SJCRH30 (cell line): ENCODE measurements around the gene CMC2.

DNA sequence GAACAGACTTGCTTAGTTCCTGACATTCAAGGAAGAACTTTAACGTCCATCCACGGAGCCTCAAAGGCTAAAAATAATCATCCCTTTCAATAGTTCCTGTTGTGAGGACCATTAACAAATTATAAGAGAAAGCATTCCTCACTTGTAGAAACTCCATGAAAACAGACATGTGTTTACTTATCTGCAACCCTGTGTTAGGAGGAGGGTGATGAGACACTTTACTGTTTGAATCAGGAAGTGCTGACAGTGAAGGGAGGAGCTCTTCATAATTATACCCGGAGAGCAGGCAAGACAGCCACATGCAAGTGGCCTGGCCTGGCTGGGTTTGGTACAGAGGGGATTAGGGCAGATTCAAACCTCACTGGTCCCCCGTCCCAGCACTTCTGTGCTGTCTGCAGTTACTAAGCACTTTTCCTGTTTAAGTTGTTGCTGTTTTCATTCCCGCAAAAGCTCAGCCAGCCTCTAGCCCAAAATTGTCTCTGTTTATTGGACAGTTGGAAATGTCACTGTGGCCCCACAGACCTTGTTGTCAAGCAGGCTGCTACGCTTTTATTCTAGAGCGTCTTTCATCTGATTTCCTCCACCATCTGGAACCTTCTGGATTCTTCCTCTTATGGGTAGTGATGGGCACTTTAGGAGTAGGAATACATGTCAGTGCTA lies 78.5 kb downstream of the WWOX start:
- RAMPAGE, long total RNA, result no peak

GRCh38 chr16:78292514-78293044 lies 193.1 kb downstream of the WWOX start:
- RAMPAGE, long total RNA, result no peak

DNA sequence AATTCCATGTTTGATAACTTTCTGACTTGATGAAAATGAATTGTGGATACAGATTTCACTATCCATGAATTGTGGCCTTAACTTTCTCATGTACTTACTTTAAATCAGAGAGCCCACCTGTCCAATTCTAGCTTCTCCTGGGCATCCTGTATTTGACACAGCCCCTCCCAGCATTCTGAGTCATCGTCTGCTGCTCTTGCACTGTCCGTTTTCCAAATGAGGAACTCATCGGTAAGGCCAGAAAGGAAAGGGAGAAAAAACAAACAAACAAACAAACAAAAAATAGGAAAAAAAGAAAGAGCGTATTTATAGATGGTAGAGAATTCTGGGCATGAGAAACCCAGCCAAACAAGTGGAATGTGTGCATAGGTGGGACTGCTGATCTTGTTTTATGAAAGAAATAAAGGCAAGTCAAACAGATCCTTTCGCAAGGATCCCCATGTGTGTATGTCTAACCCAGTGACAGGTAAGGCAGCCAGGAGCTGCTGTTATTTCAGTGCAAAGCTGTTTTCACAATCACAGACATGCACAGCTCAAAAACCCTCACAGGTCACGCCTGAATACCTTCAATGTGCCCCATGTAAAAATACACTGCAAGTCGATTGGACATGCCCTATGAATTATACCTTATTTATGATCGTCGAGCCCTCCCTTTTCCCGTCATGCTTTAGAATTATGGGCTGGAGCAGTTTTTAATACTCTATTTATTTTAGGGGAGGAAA lies 361.8 kb downstream of the WWOX start:
- RAMPAGE, long total RNA, result no peak

- RAMPAGE, long total RNA, result no peak
These were observed 493.7 kb downstream of the WWOX start for GRCh38 chr16:78592978-78593750.

DNA sequence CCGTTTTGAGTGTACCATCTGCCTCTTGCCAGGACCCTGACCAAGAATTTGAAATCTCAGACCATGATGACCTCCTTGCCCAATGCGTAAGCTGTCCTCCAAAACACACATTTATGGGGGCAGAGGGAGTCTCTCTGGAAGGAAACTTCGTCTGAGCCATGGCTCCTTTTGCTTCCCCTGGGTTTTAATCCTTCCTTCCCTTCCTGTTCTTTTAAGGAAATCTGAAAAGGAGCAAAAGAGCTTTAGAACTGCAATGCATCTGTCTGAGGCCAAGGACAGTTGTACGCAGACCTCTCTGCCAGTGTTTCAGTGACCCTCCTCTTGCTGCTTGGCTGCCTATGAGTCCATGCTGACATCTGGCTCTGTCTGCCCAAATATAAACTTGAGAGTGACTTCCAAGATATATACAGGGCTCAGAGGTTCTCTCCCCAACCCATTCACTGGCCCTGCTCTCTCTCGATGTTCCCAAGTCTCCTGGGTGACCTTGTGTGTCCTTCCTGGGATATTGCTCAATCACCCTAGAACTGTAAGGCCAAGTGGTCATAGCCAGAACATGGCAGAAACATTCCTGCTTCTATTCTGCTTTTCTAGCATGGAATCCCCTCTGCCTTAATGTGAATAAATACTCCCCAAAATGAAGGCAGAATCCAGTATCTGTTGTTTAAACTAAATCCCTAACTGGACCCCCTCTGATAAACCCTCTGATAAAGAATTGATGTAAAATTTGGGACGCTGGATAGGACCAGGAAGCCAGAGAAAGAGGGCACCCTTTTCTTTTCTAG lies 716.2 kb downstream of the WWOX start:
- RAMPAGE, long total RNA, result no peak

DNA sequence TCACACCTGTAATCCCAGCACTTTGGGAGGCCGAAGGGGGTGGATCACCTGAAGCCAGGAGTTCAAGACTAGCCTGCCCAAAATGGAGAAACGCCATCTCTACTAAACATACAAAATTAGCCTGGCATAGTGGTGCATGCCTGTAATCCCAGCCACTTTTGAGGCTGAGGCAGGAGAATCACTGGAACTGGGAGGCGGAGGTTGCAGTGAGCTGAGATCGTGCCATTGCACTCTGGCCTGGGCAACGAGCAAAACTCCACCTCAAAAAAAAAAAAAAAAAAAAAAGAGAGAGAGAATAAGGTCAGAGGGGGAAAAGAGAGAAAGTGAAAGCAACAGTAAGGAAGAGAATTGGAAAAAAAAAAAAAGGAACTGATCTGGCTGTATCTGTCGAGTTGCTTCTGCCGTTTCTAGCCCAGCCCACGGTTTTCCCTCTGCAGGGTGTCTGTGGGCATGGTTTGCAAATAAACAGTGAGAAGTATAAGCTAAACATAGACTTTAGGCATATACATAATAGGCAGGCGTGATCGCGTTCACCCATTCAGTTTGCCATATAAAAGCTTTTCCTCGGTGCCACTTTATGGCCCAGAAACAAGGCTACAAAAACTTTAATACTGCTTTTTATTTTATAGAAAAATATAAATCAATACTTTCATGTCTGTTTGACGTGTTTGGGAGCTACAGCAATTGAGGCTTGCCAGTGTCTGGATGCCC lies 436.8 kb downstream of the MAF start:
- RAMPAGE, long total RNA, result no peak

DNA sequence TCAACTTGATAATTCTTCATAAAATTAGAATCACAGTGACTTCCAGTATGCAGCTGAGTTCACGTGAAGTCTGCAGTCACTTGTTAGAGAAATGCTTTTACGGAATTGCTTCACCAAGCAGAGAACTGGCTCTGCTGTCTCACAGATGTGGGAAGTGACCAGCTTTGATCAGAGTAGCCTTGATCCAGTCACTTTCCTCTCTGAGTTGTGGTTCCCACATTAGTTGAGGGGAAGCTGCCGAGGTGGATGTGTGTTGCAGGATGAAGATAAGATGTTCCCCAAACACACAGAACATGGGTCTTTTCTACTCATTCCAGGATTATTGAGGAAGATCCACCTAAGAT lies 168.7 kb upstream of the MAF start:
- RAMPAGE, long total RNA, result no peak

GRCh38 chr16:79770094-79771409 lies 170.0 kb upstream of the MAF start:
- RAMPAGE, long total RNA, result no peak

- RAMPAGE, long total RNA, result no peak
These were observed 423.2 kb upstream of the MAF start for GRCh38 chr16:80023808-80024094.

DNA sequence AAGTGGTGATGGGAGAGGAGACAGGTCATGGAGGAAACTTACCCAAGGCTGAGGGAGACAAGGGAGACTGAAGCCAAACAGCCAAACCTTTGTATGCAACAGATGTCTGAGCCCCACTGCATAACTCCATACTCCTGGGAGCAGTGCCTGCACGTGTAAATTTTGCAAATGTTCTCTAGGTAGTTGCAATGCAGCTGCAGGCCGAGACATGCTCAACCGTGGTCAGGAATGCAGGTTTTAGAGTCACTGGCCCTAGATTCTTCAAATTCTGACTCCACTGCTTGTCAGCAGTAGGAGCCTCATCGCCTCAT lies 11.4 kb downstream of the DYNLRB2 start:
- RAMPAGE, long total RNA, result no peak

- RAMPAGE, long total RNA, result no peak
These were observed 86.0 kb downstream of the CDYL2 start for GRCh38 chr16:80718287-80718853.

DNA sequence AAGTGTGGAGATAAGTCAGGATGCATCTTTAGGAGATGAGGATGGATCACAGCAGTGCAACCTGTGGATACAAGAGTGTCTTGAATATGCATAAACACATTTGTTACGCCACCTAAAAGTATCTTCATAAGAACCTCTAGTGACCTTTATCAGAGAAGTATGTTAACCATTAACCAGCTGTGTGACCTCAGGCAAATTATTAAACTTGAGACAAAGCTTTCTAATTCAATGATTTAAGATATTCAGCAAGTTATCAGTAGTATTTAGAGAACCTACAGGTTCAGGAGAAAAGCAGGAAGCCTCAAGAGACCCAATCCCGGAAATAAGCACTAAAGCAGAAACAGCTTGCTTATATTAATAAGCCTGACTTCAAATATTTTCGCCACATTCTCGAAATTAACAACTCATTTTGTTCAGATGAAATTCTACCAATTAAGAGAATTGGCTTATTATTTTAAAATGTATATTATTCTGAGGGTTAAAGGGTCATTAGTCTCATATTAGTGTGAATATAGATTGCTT lies 9.3 kb downstream of the CMC2 start:
- RAMPAGE, long total RNA, result no peak

DNA sequence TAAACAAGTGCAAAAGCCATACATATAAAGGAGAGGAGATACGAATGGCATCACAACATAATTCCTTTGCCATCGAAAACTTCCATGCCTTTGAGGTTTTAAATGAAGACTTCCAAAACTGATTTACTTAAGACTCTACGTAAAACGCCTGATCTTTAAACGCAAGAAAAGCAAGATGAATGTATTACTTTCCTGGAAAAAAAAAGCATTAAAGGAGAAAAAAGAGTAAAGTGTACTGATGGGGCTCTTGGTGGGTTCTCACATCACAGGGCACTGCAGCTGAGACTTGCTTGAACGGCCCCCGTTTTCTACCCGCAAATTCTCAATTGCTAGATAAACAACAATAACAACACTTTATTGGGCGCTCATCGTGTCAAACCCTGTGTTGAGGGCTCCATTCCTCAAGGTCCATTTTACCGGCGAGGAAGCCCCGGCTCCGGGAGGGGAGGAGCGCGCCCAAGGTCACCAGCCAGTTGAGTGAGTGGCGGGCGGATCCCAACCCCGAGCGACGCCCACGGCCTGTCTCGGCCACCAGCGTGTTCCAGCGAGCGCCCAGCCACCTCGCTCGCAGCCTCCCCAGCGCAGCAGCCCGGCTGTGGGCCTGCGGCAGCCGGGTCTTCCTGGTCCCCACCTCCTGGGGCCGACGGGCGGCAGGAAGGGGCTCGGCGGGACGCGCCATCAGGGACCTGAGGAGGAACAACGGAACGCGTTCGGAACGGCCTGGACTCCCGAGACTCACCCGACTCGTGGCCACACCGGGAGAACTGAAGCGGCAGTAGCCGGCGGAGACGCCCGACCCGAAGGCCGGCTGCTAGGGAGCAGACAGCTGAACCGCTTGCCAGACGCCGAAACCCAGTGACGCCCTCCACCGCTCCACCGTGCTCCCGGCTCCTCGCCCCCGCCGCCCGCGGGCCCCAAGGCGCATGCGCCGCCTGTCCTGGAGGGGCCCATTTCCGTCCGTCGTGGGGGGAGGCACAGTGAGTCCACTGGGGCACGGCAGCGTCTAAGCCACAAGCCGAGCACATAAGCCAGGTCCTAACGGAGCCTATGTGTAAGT lies at the start of gene CMC2:
TSS of gene CMC2 (minus strand) at position 891 of the 1,057 bp plus-strand sequence.
- RAMPAGE, long total RNA, result start-site peak on the minus strand centred at position 881 of the sequence, 57 bp wide, 1,735 and 313 reads in 2 replicates

- RAMPAGE, long total RNA, result no peak
These were observed 12.1 kb downstream of the CMIP start for GRCh38 chr16:81456563-81457351.

GRCh38 chr16:81524057-81524818 lies 79.6 kb downstream of the CMIP start:
- RAMPAGE, long total RNA, result no peak

DNA sequence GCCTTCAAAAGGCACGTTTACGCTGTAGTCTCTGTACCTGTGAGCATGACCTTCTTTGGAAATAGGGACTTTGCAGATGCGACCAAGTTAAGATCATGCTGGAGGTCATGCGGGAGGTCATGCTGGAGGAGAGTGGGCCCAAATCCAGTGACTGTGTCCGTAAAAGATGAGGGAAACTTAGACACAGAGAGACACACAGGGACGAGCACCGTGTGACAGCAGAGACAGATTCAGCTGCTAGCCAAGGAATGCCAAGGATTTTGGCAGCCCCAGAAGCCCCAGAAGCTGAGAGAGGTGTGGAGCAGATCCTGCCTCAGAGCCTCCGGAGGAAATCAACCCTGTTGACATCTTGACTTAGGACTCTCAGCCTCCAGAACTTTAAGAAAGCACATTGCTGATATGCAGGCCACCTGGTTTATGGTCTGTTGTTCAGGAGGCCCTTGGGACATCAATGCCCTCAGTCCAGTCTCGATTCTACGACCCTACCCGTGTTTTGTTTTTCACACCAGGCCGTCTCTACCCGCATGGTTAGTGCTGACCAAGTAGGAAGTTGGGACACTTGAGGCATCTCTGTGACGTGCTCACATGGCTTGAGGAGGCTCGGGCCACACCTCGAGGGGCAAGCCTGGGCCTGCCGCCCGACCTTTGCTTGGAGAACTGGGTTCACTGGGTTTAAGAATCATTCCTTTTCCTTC lies 86.6 kb downstream of the CMIP start:
- RAMPAGE, long total RNA, result no peak

GRCh38 chr16:81620746-81621232 lies 158.3 kb upstream of the PLCG2 start:
- RAMPAGE, long total RNA, result no peak

DNA sequence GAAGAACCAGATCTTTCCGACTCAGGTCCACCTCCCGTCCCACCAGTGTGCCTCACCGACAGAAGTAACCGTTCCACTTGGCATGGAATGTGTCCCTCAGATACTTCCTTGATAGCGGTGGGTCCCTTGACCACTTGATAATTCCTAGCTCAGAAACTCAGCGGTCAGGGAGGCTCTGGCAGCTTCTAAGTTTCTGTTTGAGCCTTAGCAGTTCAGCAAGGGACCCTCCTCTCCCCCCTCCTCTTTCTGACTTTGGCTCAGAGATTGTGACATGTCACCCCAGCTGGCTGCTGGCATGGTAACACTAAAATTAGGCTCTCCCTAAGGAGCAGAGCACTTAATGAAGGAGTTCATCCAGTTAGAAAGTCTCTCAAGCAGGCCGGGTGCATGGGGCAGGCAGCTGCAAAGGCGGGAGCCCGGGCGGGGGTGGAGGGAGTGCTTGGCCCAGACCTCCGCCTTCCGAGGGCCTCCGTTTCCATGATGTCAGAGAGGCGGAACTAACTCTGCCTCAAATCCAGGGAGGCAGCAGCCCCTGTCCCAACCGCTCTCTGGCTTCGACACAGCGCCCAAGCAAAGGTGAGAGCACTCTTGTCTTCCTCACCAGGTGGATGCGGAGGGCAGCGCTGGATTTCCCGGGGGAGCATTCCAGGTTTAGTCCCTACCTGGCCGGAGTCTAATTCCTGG lies 128.1 kb upstream of the PLCG2 start:
- RAMPAGE, long total RNA, result no peak

DNA sequence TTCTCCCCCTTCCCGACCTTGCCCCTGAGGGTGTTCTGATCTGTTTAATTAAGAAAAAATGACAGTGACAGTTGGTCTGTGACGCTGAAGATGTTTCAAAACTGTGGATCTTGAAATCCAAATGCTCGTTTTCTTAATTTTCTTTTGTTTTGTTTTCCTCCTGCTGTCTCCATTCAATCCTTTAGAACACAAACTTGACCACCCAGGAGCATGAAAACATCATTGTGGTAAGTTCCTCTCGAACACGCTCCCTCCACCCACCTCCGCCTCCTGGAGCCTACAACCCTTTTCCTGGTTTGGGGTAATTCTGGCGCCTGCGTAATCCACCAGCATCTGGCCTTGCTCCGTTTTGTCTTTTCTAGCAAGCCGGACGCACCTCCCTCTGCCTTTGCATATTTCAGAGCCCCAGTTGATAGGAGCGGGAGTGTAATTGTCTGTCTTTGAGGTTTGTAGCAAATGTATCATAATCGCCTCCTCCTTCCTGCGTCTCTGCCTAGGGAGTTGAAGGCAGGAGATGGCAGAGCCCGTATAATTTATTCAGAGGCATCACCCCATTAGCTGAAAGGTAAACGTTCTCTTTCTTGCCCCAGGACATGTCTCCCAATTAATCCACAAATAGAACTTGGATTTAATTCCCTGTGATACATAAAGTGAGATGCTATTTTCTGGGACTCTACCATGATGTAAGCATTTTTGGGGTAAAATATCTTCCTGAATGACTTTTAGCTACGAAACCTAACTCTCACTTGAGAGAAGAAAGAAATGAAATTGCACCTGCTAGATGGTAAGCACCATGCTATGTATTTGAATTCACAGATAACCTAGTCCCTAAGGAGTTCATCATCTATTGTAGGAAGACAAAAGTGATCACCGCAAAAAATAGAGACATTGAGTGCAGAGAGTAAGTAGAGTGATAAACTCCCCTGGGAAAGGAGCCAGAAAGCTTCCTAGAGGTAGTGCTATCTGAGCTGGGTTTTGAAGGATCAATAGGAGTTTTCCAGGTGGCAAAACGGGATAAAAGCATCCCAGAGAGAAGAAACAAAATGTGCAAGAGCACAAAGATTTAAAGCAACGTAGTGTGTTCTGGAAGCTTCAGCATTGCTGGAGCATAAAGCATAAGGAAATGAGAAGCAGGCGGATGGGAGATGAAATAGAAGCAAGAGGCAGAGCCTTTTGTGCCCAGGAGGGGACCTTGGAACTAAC lies 121.1 kb upstream of the PLCG2 start:
- RAMPAGE, long total RNA, result no peak

DNA sequence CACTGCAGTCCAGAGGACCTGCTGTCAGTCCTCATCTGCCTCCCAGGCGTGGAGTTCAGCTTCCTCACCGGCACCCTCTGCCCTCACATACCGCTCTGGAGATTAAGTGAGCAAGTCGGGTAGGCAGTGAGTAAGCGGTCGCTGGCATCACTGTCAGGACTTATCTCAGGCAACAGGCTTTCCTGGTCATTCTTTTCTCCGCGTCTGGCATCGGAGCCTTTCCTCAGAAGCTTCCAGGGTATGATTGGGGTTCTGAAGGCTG lies 92.7 kb upstream of the PLCG2 start:
- RAMPAGE, long total RNA, result no peak